A172 (cell line): ENCODE data around the genes ZKSCAN1, COPS6 and MEPCE.

- RAMPAGE, long total RNA, result no peak
These were observed 2.7 kb upstream of the ZKSCAN1 start for GRCh38 chr7:100012496-100013244.

DNA sequence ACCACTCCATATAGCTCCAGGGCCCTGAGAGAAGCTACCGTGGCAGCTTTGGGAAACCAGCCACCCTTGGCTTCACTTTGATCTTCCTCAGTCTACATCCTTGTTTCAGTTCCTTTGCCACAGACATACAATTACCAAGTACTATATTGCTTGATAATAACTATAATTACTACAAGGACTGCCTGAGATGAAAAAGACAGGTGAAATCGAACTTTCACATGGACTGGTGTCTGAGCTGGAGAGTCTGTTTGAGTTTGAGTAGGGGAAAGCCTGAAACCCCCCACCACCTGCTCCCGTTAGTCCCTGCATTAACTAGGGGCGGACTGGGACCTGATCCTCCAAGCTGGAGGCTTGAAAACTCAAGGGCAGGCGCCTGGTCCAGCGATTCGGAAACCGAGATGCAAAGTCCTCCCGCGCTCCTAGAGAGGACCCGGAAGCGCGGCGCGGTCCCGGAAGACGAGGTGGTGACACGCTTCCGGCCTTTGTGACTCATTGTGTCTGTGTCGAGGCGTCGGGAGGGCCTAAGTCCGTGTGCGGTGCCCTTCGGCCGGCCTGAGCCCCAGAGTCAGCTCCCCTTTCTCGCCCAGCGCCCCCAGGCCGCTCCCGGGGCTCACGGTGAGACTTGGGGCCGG is at the start of gene ZKSCAN1:
Gene ZKSCAN1 (plus strand): TSS at position 485 of the 632 bp plus-strand sequence.
- RAMPAGE, long total RNA, result no peak

DNA sequence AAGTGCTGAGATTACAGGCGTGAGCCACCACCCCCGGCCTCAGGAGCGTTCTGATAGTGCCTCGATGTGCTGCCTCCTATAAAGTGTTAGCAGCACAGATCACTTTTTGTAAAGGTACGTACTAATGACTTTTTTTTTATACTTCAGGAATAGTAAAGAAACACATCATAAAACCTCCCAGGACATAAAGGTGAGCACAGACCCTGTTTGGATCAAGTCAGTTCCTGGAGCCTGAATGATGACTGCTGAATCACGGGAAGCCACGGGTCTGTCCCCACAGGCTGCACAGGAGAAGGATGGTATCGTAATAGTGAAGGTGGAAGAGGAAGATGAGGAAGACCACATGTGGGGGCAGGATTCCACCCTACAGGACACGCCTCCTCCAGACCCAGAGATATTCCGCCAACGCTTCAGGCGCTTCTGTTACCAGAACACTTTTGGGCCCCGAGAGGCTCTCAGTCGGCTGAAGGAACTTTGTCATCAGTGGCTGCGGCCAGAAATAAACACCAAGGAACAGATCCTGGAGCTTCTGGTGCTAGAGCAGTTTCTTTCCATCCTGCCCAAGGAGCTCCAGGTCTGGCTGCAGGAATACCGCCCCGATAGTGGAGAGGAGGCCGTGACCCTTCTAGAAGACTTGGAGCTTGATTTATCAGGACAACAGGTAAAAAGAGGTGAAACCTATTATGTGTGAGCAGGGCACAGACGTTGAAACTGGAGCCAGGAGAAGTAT is 8.0 kb downstream of the ZKSCAN1 start:
- RAMPAGE, long total RNA, result no peak

DNA sequence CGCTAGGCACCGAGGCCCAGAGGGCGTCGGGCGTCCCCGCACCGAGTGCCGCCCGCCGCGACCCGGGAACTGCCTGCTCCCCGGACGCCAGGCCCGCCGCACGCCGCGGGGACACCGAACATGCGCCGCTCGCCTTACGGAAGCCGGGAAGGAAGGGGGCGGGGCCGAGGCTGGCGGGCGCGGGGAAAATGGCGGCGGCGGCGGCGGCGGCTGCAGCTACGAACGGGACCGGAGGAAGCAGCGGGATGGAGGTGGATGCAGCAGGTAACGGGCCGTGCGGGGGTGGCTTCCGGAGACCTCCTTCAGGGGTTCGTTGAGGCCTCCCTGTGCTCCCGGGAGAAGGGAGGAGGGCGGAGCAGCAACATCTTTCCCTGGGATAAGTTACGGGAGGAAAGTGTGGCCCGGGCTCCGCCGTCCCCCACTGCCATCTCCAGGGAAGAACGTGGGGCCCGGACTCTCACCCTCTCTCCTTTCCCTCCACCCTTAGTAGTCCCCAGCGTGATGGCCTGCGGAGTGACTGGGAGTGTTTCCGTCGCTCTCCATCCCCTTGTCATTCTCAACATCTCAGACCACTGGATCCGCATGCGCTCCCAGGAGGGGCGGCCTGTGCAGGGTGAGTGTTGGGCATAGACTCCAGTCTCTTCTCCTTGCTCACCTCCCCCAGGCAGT is at the start of gene COPS6:
Gene COPS6 (plus strand): TSS at position 167 of the 669 bp plus-strand sequence.
- RAMPAGE, long total RNA, result start-site peak on the plus strand centred at position 197 of the sequence, 45 bp wide, 446 and 300 reads in 2 replicates

- RAMPAGE, long total RNA, result no peak
These were observed 12.2 kb downstream of the STAG3 start for GRCh38 chr7:100189842-100190457.

GRCh38 chr7:100192336-100192861 is 14.7 kb downstream of the STAG3 start:
- RAMPAGE, long total RNA, result no peak

GRCh38 chr7:100208883-100209795 is 10.6 kb upstream of the PVRIG start:
- RAMPAGE, long total RNA, result no peak

DNA sequence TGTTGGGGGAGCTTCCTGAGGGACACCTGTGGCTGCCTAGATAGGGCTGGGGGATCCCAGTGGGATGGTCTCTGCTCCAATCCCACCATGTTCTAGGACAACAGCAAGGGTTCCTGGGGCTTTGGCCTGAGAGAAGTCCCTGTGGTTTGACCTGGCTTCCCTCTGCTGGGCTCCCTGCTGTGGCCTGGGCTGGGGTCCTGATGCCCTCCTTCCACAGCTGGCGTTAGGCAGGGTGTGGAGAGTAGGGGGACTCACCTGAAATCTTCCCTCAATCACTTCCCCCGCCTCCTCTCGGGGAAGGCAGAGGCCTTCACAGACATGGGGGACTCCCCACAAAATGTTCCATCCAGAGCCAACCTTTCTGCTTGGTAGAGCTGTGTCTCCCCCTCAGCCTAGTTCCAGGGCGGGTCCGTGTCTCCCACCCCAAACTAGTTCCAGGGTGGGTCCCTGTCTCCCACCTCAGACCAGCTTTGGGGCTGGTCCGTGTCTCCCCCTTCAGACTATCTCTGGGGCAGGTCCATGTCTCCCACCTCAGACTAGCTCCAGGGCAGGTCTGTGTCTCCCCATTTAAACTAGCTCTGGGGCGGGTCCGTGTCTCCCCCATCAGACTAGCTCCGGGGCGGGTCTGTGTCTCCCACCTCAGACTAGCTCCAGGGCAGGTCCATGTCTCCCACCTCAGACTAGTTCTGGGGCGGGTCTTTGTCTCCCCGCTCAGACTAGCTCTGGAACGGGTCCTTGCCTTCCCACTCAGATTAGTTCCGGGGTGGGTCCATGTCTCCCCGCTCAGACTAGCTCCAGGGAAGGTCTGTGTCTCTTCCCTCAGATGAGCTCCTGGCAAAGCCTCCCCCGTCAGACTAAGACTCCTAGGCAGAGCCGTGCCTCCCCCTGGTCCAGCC is 2.2 kb downstream of the PVRIG start:
- RAMPAGE, long total RNA, result no peak

GRCh38 chr7:100344497-100345274 is 13.2 kb upstream of the PILRB start:
- RAMPAGE, long total RNA, result no peak

- RAMPAGE, long total RNA, result no peak
These were observed 12.1 kb upstream of the PILRB start for GRCh38 chr7:100345707-100346248.

DNA sequence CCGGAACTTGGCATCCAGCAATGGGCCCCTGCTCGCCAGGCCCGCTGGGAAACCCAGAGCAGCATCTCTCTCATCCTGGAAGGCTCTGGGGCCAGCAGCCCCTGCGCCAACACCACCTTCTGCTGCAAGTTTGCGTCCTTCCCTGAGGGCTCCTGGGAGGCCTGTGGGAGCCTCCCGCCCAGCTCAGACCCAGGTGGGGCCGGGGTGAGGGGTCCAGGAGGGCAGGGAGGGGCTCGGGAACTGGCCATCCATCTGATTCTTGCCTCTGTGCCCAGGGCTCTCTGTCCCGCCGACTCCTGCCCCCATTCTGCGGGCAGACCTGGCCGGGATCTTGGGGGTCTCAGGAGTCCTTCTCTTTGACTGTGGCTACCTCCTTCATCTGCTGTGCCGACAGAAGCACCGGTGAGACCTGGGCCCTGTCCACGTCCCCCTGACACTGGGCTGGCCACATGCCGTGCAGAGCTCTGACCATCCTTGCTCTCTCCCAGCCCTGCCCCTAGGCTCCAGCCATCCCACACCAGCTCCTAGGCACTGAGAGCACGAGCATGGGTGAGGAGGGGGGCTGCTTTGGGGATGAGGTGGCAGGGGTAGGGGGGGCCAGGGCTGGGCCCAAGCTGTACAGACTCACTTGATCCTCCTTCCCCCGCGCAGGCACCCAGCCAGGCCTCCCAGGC is 5.1 kb upstream of the PILRB start:
- RAMPAGE, long total RNA, result no peak

- RAMPAGE, long total RNA, result no peak
These were observed 3.9 kb downstream of the PILRB start for GRCh38 chr7:100361494-100362463.

GRCh38 chr7:100381536-100381953 is 8.3 kb downstream of the PILRA start:
- RAMPAGE, long total RNA, result no peak

- RAMPAGE, long total RNA, result start-site peak on the plus strand at chr7:100429361-100429476, 19 and 8 reads in 2 replicates; start-site peak on the plus strand at chr7:100429582-100429786, 7 and 8 reads in 2 replicates
These were observed at the start of gene MEPCE for GRCh38 chr7:100429237-100429957. MEPCE (plus strand) TSS chr7:100429831.

GRCh38 chr7:100429958-100430597 is 447 bp downstream of the MEPCE start:
- RAMPAGE, long total RNA, result no peak

DNA sequence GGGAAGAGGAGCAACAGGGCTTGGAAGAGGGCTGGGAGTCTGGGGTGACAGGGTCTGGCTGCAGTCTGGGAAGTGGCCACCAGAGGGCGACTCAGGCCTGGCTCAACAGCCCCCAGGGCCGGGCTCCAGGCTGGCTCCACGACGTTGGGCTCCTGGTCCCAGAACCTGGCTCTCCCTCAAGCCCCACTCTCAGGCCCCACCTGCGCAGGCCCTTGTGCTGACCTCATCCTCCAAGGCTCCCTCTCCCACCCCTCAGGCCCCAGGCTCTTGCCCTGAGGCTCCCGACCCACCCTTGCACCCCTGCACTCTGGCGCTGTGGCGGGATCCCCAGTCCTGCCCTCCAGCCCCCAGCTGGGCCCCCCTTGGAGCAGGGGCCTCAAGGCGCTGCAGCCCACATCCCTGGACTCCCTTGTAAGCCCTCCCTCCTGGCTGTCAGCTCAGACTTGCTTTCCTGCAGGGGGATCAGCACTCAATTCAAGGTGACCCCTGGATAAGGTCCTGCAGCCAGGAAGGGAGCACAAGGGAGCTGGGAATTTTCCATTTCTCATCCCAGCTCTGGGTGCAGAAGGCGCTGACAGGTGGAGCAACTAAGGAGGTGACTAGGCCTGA is 5.4 kb upstream of the SPACDR start:
- RAMPAGE, long total RNA, result no peak

- RAMPAGE, long total RNA, result no peak
These were observed 5.7 kb downstream of the AGFG2 start for GRCh38 chr7:100544382-100545460.

DNA sequence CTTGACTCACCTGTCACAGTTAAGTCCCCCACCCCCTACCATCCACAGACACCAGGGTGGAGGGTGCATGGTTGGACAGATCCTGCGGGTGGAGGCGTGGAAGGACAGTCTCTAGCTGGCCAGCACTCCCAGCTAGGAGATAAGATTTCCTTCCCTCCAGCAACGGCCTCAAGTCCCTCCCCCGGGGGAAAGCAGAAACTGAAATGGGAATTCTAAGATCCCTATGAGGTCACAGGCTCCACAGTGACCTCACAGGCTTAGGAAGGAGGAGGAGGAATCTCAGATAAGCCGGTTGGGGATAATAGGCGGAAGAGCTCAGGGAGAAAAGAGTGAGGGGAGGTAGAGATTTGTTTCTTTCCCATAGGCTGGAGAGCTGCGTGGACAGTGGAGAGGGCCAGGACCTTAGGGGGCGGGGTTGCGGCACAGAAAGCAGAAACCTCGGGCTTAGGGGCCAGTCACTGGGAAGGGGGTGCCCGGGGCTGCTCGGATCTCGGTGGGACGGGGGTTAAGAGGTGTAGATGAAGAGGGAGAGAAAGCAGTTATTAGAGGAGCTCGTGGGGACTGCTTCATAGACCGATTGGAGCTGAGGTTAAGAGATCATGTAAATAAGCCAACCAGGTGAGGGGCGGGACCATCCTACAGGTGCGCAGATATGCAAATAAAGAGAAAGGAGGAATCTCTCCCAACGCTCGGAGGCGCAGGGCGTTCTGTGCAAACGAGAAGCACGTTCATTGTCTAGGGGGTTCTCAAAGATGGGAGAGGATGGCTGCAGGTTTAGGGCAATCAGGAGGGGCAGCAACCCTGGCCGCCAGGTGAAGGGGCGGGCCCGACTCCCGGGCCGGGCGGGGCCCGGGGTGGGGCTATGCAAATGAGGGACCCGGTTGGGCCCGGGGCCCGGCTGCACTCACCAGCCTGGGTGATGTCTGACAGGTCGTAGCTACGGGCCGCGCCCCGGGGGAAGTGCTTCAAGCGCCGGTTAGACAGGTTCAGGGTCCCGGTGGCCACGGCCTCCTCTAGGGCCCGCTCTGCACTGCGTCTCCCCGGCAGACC is 631 bp downstream of the LRCH4 start:
- RAMPAGE, long total RNA, result no peak

GRCh38 chr7:100589148-100590137 is 3.3 kb downstream of the FBXO24 start:
- RAMPAGE, long total RNA, result no peak

DNA sequence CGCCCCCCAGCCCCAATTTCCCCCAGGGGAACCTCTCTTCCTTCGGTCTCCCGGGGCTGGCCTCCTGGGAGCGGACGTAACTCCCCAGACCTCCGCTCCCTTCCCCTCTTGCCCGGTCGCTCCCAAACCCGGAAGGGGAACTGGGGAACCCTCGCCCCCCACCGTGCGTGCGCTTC is 300 bp downstream of the GNB2 start:
- RAMPAGE, long total RNA, result no peak